A673 (cell line): Measurements from ENCODE around the genes RAI14, IL7R, CAPSL and UGT3A2.

DNA sequence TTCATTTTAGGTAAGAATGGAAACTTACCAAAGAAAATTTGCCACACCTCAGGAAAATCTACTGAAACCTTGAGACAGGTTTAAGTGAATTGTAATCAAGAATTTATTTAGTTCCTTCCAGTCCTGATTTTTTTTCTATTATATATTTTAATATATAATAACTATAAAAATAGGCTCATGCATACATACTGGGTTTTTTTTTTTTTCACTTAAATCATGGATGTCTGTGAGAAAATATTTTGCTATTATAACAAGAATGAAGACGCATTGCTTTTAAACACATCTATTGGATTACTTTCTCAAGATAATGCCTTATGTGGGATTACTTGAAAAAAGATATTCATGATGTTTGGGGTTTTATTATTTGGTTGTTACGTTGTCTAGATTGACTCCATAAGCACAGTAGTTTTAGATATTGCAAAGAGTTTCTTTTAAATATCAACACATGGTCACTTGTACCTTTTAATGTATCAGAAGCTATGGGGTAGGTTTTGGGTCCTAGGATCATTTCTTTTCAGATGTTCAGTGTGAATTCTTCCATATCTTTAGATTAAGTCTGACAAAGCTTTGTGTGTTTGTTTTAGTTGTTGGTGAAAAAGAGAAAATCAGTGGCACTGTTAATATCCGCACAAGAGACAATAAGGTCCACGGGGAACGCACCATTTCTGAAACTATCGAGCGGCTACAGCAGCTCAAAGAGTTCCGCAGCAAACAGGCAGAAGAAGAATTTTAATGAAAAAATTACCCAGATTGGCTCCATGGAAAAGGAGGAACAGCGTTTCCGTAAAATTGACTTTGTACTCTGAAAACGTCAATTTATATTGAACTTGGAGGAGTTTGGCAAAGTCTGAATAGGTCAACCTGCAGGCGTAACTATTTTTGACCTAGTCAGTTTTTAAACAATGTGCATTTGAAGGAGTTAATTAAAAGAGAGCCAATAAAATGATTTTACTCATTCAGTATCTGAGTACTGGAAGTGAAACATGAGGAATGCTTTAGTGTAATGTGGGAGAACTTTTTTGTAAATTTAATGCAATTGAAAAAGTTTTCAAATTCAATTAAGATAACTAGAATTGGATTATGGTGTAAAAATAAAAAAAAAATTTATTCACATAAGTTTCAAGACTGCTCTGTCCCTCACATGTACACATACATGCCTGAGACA lies 26.6 kb downstream of the TARS1 start:
- PRO-cap = no peak

- PRO-cap = no peak
Observed at GRCh38 chr5:34006729-34007504, 933 bp downstream of the AMACR start.

DNA sequence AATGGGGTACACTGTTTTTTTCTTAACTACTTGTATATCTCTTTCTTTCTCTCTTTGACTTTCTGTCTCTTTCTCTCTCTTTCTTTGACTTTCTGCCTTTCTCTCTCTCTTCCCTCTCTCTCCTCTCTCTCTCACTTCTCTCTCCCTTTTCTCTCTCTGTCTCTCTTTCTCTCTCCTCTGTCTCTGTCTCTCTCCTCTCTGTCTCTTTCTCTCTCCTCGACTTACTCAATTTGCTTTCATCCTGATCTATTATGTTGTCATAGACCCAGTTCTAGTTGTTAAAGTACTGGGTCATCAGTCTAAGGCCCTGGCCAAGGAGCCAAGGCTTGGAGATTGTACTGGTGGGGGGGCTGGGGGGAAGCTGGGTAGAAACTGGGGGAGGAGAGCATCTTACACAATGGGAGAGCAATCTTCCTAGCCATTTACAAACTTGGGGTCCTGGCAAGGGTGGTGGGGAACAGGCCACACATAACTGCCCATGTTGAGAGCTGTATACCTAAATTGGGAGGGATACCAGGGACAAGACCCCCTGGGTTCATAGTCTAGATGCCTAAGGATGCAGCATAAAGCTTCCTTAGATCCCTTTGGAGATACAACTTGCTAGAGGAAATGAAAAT lies 20.3 kb upstream of the C1QTNF3 start:
- PRO-cap = no peak

DNA sequence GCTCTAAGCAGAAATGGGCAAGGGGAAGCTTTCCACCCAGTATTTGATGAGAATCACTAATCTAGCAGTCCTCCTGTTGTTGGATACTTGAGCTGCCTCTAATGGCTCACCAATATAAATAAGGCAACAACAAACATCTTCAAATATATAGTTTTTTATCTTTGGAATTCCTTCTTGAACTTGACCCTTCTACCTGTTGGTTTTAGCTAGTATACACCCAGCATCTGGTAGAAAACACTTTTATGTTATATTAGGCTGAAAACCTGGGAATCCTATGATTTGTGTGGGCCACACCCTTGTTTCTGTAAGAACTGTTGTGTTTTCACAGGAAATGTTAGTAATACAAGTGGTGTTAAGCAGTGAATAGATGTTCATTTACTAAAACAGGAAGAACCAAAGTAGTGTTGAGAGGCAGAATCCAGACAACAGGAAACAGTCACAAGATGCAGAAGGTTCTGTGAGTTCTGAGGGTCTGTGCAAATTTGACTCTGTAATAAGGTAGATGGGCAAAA lies 73.1 kb upstream of the RAI14 start:
- PRO-cap = no peak

DNA sequence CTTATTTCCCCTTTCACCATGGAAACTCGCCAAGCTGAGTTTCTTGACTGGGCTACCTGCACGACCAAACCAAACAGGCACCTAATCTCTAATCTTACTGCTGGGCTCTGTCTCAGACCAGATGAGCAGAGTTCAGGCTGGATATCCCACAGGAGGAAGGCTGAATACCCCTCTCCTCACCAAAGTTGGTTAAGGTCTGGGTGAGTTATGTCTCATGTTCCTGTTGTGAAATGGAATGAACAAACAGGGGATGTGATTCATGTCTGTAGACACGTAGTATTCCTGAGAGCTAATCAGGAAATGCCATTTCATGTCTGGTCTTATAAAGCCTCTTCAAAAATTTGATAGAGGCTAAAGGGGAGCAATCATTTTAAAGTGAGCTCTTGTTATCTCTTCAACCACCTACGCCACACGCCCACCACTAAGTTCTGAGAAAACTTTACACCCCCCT lies 70.0 kb upstream of the RAI14 start:
- PRO-cap = no peak

DNA sequence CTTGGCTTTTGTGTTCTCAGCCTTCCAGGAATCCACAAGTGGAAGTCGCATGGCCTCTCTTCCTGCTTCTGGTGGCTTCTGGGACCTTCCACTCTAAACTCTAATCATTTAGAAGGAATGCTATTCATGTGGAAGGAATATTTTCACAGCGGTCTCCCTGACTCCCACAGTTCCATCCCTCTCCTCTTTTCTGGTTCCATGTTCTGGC lies 7.3 kb upstream of the RAI14 start:
- PRO-cap = no peak

GRCh38 chr5:34655998-34656709 lies at the start of gene RAI14:
Gene RAI14, plus strand, starts transcription at chr5:34656328.
- PRO-cap = bidirectional peak, plus-strand start at chr5:34656241, minus-strand start at chr5:34656161; bidirectional peak, plus-strand start at chr5:34656535, minus-strand start at chr5:34656496

- PRO-cap = no peak
Observed at GRCh38 chr5:34687215-34687736, 31.1 kb downstream of the RAI14 start.

GRCh38 chr5:34929725-34930419 lies 513 bp downstream of the DNAJC21 start:
- PRO-cap = bidirectional peak, plus-strand start at chr5:34929947, minus-strand start at chr5:34929834; bidirectional peak, plus-strand start at chr5:34930160, minus-strand start at chr5:34930249

GRCh38 chr5:34938751-34939137 lies 9.4 kb downstream of the DNAJC21 start:
- PRO-cap = no peak

DNA sequence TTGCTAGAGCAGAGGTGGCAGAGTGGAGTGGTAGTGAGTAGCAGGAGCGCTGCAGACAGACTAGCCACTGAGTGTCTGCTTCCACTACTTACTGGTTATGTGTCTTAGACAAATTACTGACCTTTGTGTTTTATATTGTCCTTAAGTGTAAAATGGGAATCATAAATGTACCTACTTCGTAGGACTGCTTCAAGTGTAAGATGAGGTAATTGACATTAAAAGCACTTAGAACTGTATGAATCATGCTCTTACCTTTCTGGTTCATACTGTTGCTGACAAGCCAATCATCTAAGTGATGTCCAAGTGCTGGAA lies 12.5 kb upstream of the PRLR start:
- PRO-cap = no peak

- PRO-cap = no peak
Observed at GRCh38 chr5:35672933-35673554, 55.4 kb downstream of the SPEF2 start.

DNA sequence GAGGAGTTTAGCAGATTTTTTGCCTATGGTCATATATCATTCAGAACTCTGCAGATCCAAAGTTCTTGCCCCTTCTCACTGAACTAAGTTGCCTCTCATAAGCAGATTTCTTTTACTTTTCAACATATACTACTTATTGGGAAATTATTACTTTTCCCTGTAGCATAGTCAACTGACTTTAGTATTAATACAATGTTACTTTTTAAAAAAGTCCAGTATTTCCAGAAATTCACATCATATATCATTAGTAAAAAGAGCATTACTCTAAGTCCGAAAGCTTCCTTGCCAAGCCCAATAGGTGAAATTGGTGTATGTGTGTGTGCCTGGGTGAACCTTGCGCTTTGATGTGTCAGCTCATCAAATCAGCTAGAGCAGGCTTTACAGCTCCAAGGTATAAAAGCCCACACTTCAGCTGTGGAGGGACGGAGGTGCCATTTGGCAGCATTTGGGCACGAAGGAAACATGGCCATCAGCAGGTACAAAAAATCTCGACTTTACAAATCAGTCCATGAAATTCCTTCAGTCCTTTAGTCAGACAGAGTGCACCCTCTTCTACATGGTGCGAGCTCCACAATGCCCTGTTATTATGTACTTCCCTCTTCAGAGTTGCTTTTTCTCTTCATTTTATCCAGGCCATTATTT lies 76.5 kb upstream of the IL7R start:
- PRO-cap = no peak

GRCh38 chr5:35817164-35817557 lies 39.5 kb upstream of the IL7R start:
- PRO-cap = no peak

DNA sequence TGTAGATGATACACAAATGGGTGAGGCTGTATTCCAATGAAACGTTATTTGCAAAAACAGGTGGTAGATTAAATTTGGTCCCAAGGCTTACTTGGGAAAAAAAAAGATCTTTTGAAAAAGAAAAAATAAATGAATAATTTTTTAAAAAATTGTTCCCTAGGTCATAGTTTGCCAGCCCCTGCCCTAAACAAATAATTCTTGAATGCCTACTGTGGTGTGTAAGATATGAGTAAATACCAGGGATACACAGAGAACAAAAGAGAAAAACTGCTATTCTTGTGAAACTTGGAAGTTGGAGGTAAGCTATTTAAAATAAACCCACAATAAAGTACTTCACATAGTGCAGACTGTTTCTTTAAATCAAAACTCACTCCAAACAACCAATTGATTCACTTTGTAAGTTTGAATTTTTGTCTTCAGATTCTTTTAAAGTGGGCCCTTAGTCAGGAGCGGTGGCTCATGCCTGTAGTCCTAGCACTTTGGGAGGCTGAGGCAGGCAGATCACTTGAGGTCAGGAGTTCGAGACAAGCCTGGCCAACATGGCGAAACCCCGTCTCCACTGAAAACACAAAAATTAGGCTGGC lies 727 bp upstream of the IL7R start:
- PRO-cap = no peak

GRCh38 chr5:35856550-35857410 lies at the start of gene IL7R:
Gene IL7R, plus strand, starts transcription at chr5:35856891.
- PRO-cap = unidirectional peak, minus-strand start at chr5:35856979

GRCh38 chr5:35938412-35939108 lies at the start of gene CAPSL:
Gene CAPSL, minus strand, starts transcription at chr5:35938622.
- PRO-cap = no peak

- PRO-cap = bidirectional peak, plus-strand start at chr5:36066291, minus-strand start at chr5:36066225; bidirectional peak, plus-strand start at chr5:36066643, minus-strand start at chr5:36066463; bidirectional peak, plus-strand start at chr5:36066794, minus-strand start at chr5:36066882; bidirectional peak, plus-strand start at chr5:36067066, minus-strand start at chr5:36066950; bidirectional peak, plus-strand start at chr5:36067378, minus-strand start at chr5:36067168
Observed at GRCh38 chr5:36066141-36067341, at the start of gene UGT3A2. Gene UGT3A2, minus strand, starts transcription at chr5:36066882.

DNA sequence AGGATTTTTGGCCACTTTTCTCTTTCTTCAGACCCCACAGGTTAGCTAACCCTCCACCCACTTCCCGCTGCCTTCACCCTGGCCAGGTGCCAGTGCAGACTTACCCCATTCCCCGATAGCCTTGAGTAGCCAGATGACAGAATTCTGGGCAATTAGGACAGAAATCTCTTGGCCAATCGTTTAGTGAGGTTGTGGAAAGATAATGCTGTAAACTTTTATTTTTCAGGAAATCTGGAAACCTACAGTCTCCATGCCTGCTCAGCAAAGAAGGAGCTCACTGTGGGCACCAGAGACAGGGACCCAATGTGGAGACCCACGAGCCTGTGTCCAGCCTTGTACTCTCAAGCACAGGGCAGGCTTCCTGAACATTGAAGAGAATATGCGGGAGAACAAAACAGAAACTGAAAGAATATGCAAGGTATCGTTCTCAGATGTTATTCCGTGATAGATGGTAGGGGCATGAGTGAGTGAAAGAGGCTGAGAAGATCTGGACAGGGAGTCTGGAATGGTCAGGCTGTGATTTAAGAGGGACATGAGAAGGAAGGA lies 4.4 kb upstream of the UGT3A2 start:
- PRO-cap = no peak

DNA sequence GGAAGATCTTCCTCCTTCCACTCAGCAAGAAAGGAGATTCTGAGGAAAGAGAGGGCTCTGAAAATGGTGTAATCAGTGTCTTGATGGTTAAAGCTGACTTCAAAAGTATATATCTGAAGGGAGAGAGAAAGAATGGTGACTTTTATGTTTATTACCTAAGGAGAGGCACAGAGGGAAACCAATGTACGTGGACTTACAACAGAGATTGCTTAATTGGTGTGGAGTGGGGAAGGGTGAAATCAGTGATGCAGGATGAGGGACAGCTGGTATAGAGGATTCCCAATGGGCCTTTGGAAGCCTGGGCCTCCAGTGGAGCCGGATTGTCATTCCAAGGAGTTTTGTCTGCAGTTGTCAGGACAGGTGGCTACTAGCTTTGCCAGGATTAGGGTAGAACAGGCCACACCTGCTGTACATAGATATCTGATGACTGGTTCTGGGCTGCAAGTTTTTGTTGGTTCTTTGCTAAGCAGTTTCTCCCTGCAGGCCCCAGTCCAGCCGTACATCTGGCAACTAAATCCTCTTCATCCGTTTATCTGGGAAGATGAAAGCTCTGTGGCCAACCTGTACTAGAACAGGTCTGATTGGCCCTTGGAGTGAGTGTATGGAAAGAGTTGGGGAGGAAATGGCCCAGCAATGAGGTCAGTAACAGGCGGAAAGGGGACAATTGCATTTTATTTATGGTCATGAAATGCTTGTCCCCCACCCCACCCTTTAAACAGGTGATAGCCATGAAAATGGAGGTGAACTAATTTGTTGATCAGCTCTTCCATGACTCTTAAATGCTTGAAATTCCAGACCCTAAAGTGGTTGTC lies 4.3 kb downstream of the SKP2 start:
- PRO-cap = no peak